Foreskin keratinocyte (primary cell): ENCODE data around the gene NFIB.

DNA sequence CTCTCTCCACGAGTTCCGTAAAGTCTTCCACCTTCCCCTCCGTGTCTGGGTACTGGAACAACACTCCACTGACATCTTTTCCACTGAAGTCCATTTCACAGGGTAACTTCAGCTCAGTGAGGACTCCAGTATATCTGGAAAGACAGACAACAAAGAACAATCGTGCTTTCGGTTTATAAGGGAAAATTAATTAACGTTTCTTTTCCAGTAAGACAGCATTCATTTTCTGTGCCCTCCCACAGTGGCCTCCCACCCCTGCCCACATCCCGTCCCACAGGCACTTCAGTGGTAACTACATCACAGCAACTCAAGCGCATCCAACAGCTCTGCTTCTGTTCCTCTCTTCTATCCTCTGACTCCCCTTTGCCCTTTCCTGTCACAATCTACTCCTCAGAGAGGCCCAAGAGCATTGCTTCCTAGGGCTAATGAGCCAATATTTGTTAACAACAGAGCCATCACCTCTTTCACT lies 40.4 kb downstream of the GLDC start:
- RAMPAGE, total RNA = no peak

DNA sequence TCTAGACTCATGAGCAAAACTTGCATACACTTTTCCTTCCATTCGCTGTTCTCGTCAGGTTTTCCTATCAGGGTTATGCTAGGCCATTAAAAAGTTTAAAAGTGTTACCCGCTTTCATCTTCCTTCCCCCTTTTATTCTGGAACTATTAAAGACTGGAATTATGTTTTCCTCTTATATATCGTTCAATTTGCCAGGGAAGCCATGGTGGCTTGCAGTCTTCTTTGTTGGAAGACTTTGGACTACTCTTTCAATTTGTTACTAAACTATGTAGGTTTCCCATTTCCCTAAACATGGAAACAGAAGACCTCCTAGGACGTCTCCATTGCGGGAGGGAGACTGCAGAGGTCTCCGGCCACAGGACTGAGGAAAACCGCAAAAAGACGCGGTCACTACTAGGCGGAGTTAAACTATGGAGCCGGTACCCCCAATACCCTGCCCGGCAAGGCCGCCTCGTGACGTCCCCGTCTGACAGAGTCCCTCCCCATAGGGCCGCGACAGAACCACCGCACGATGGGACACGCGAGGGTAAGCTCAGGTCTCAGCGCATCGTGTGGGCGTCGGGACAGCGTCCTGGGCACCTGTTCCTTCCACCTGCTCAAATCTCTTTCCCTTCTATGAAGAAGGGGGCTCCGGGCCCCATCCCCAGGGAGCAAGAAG lies 35.1 kb upstream of the GLDC start:
- RAMPAGE, total RNA = no peak

DNA sequence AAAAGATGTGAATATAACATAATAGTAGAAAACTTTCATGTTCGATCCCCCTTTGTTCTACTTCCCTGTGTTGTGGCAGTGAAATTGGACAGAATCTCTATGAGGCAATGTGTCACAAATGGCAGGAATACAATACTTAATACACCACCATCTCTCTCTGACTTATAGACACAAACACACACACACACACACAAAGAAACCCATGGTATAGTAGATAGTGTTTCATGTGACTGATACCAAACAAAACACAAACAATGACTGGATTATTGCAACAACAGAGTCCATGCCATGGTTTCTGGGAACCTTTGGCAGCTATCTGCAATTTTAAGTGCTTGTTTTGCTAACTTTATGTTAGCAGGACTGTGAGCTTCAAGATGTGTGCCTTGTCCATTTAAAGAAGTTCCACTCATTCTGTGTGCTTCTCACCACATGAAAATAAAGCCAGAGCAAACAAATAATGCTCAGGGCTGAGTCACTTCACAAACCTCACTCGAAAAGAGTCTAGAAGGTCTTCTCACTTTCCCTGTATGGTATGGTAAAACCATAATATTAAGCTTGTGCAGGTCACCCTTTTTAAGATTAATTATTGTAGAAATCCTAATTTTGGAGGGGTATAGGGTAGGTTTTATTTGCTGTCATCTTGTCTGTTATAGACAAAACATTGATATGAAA lies 15.0 kb upstream of the LURAP1L start:
- RAMPAGE, total RNA = no peak

DNA sequence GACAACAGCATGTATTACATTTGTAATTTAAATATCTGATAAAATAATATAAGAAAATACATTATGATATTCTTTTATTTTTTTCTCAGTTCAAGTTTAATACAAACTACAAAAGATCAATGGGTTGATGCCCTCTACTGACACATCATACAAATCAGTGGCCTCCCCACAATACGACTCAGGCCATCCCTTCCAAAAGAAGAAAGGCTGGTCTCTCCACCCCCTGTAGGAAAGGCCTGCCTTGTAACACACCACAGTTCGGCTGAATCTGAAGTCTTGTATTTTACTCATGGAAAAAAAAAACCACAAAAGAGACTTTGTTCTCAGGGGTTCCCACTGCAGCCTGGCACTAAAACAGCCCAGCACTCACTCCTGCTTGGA lies 197.6 kb downstream of the LURAP1L start:
- RAMPAGE, total RNA = no peak

DNA sequence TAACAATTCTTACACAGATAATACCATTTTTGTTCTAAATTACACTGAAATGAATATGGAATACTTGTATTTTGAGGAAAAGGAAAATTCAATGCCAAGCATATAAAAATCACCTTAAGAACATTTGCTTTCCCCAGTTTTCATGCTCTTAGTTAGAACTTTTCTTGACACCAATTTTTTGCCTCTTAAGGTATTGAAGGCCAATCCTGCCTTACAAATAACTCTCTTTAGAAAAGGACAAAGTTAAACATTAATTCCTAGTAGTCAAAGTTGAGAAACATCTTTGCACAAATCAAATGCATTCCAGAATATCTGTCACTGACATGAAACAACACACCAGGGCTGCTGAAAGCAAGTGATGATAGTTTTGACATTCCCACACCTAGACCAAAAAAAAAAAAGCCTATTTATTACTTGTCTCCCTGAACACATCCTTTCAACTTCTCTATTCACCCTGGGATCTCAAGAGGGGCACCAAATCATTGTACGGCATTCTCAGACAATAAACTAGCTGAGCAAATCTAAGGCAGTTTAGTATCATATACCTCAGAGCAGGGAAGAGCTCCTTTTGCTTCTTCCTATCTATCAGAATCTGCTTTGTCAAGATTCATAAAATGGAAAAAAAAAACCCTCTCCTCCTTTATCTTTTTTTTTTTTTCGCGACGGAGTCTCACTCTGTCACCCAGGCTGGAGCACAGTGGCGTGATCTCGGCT lies 176.8 kb downstream of the MPDZ start:
- RAMPAGE, total RNA = no peak

- RAMPAGE, total RNA = no peak
Measured at GRCh38 chr9:13219446-13219977, 60.0 kb downstream of the MPDZ start.

- RAMPAGE, total RNA = no peak
Measured at GRCh38 chr9:13487873-13488341, 208.4 kb upstream of the MPDZ start.

DNA sequence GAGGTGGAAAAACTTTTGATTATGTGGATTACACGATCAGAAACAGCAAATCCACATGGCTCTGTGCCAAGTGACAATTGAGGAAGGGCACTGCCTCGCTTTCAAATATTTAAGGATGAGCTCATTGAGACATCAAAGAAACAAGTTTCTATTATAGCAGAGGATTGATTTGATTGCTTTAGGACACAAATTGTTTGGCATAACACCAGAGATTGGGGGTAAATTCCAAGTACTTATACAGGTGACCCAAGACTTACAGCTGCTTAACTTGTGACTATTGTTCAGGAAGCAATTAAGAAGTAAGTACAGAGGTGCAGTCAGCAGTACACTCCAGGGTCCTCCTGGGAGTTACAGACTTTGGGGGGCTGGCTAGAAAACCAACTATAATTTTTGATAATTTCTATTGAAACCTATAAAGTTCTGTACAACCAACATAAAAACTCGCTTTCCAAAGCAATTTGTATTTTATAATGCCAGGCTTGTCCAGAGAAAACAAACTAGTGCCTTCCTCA lies 209.7 kb upstream of the MPDZ start:
- RAMPAGE, total RNA = no peak

- RAMPAGE, total RNA = no peak
Measured at GRCh38 chr9:14086867-14087599, 226.9 kb downstream of the NFIB start.

- RAMPAGE, total RNA = no peak
Measured at GRCh38 chr9:14192426-14192871, 121.5 kb downstream of the NFIB start.

DNA sequence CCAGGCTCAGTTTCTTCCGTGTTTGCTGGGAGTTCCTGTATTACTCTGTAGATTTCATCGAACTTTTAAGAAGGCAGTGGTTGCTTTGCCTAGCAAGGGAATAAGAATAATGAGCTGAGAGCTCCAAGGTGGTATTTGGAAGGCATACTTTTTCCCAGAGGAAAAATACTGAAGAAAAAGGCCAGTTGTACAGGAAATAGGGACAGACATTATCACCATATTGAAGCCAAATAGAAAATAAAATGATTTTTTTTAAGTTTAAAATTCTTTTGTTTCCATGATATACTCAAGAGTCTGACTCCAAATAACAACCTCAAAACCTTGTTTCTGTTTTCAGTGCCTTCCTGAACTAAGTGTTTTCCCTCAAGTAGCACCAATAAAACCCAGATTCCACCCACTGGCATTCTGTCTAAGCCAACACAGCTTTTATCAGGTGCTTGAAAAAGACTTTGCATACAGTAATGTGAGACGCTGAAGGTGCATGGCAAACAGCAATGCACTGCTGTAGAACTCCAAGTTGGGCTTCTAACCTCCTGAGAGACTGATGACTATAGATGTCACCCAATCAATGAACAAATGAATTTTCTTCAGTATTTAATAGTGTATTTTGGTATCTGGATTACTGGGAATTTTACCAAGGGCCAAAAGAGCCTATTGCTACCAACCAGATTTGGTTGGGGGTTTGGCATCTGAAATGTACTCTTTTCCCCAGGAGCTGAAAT lies 95.8 kb downstream of the NFIB start:
- RAMPAGE, total RNA = no peak

DNA sequence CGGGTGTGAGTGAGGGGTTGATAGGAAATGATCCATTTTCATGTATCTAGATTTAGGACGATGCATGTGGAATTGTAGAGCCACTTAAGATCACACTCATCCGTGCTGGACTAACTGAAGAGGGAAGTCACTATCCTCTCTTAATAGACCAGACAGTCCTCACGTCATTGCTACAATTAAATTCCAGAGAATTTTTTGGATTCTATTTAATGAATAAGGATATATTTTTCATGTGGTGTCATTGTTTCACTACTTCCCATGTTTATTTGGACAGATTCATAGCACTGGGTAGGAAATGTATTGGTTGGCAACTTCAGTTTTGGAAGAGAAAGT lies 77.5 kb downstream of the NFIB start:
- RAMPAGE, total RNA = no peak

DNA sequence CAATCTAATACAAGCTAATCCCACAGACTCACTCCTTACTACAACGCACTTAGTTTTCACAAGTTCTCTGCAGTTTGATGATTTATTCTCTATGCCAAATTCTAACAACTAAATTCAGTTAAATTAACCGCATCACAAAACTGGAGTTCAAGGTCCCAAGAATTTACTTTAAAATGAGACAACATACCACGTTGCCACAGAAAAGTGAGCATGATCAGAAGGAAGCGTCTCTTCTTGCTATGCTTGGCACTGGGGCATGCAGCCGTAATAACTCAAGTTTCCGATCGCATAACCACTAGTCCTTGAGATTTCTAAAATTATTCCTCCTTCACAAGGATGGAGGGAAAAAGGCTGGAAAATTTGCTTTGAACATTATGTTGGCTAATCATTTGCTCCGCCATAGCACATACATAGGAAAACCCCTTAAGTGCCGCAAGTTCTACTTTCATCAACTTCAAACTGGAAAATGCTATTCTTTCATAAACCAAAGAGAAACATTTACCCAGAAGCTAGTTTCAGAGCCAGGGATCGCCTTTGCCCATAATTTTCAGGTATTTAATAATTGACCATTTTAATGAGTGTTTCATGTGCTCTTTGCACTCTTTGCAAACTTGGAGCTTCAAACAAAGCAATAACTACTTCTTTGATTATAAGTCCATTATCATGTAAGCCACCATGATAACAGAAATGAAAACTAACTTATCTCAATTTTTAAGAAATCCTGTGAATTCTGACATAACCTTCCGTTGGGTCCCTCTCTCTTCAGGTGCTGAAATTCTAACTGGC lies 13.7 kb downstream of the NFIB start:
- RAMPAGE, total RNA = no peak

GRCh38 chr9:14313420-14314205 lies at the start of gene NFIB:
Gene NFIB, minus strand, starts transcription at chr9:14314141.
- RAMPAGE, total RNA = no peak

DNA sequence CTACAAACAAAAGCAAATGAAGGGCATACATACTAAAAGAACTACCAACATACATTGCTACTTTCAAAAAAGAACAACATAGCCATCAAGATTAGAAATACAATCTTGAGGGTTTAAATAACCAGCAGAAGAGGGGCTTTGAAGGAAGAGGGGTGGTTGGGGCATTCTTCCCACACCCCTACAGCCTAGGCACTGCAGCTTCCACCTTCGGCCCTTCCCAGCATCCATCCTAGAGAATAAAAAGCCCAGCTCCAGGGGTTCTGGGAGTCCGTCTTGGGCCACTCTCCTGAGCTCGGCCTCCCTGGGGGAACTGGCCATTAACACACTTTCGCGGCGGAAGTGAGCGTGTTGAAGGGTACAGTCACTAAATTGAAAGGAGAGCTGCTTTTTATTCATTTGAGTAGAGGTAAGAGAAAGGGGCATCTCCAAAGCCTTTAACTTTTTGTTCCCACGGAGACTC lies 30.9 kb upstream of the NFIB start:
- RAMPAGE, total RNA = no peak

GRCh38 chr9:14348393-14349425 lies 34.8 kb upstream of the NFIB start:
- RAMPAGE, total RNA = no peak

GRCh38 chr9:14350650-14351193 lies 36.8 kb upstream of the NFIB start:
- RAMPAGE, total RNA = no peak

DNA sequence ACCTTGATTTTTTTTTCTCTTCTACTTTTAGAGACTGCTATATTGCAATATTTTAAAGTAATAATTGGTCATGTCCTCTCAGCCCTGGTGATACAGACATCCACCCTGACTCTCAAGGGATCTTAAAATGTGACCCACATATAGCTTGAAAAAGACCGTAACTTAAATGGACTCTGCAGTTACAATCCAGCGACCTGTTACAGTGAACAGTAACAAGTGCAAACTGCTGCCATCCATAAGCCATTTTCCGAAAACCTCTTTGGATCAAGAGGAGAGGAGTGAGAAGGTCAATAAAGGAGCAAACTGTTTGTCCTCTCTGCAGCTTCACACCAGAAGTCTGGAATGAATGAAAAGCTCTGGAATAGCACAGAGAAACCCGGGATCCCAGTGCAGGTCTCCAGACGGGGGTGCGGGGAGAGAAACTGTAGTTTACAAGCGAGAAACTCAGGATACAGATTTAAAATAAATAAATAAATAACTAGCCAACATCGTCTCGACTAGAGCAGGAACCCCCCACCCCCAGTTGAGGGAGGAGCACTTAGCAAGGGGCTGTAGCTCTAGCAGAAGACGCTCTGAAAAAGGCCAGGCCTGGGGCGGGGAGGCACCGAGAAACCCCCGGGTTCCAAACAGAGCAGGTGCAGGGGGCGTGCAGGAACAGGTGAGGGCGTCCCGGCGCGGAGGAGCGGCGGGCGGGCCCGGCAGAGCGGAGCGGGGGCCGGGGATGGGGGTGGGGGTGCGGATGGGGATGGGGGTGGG lies 615 bp downstream of the ZDHHC21 start:
- RAMPAGE, total RNA = no peak

DNA sequence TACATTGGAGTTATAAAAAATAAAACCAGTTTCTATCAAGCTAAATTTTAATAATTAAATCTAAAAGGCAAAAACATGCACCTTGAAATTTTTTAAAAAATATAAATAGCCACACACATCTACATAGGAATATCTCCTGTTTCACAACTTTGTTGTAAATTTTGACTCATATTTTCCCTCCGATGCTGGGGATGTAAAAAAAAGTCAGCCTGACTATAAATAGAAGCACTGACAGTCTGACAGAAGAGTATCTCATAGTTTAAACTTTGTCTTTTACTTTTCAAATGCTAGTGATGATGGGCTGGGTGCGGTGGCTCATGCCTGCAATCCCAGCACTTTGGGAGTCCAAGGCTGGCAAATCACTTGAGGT lies 159.6 kb downstream of the TTC39B start:
- RAMPAGE, total RNA = no peak

GRCh38 chr9:15423697-15424263 lies 1.1 kb downstream of the SNAPC3 start:
- RAMPAGE, total RNA = no peak